PC-3 (cell line): ENCODE results near the genes HLA-C, HLA-B, LY6G5B and SAPCD1.

GRCh38 chr6:31036032-31036309 is 25.7 kb downstream of the MUC22 start:
- RAMPAGE, long total RNA: no peak

- RAMPAGE, long total RNA: no peak
Observed at GRCh38 chr6:31148604-31148814, 9.1 kb downstream of the CCHCR1 start.

DNA sequence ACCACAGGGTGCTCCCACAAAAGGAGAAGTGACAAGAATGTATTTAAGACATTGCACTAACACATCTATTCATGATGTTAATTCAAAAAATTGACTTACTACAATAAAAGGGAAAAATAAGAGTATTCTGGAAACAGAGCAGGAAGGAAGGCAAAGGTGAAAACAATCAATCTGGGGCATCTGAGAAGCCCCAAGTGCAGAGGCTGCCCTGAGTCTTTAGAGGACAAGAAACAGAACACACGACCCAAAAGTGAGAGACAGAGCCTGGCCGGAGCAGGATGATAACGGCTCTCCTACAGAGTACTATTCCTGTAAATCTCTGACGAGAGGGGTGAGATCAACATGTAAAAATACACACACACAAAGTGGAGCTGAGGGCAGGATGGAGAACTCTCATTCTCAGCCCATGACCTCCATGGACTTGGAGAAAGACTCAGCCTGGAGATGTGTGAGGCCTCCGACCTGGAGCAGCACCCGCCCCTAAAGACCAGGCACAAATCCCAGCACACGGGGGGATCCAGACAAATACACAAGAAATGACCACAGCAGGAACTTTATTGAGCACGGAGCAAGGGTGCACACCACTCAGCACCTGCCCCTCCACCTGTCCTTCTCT is 42.4 kb downstream of the HLA-C start:
- RAMPAGE, long total RNA: no peak

- RAMPAGE, long total RNA: no peak
Observed at GRCh38 chr6:31265961-31266576, 5.8 kb downstream of the HLA-C start.

- RAMPAGE, long total RNA: no peak
Observed at GRCh38 chr6:31269409-31270233, 2.3 kb downstream of the HLA-C start.

- RAMPAGE, long total RNA: no peak
Observed at GRCh38 chr6:31271934-31272498, at the start of gene HLA-C. Gene HLA-C (minus strand): TSS chr6:31272092.

- RAMPAGE, long total RNA: no peak
Observed at GRCh38 chr6:31356563-31357249, at the start of gene HLA-B. Gene HLA-B (minus strand): TSS chr6:31357179.

DNA sequence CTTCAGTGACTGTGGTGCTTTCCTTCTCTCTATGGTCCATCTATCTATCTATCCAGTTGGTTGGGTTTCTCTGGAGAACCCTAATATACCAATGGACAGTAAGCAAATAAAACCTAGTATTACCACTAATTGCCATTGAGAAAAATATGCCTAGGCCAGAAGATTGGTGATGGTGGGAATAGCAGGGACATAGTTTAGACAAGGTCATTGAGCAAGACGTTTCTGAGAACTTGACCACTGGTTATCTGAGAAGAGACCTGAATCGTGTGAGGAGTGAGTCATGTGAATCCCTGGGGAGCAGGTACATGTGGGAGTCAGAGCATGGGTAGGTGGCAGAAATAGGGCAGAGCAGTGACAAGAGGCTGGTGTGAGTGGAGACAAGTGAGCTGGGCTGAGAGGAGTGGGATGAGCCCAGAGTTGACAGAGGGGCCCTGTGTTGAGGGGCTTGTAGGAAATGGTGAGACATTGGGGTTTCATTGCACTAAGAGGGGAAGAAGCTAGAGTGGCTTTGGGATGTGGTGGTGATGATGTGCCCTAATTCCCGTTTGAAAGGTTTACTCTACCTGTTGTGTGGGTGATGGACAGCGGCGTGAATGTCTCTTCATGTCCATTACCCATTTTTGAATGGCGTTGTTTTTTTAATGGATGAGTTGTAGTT is 16.5 kb downstream of the MICA start:
- RAMPAGE, long total RNA: no peak

DNA sequence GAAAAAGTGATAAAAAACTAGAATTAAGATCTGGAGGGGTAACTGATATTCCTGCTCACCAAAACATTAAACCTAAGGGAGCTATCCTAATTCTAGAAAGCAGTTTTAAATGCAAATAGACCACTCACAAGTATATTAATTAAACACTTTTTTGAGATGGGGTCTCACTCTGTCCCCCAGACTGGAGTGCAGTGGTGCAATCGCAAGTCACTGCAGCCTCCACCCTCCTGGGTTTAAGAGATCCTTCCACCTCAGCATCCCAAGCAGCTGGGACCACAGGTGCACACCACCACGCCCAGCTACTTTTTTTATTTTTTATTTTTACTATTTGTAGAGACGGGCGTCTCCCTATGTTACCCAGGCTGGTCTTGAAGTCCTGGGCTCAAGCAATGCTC is 2.9 kb downstream of the MCCD1 start:
- RAMPAGE, long total RNA: no peak

GRCh38 chr6:31534925-31535578 is 6.3 kb downstream of the MCCD1 start:
- RAMPAGE, long total RNA: no peak

GRCh38 chr6:31576553-31577530 is 1.5 kb downstream of the TNF start:
- RAMPAGE, long total RNA: no peak

- RAMPAGE, long total RNA: no peak
Observed at GRCh38 chr6:31627092-31628282, 7.0 kb downstream of the PRRC2A start.

DNA sequence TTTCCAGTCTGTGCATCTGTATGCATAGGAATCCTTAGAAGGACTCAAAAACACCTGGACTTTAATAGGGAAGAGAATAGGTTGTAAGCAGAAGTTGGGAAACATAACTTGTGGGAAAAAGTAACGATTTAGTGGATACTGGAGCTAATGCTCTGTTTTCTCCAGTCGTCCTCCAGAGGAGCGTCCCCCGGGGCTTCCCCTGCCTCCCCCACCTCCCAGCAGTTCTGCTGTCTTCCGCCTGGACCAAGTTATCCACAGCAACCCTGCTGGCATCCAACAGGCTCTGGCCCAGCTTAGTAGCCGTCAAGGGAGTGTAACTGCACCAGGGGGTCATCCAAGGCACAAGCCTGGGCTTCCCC is 12.7 kb downstream of the PRRC2A start:
- RAMPAGE, long total RNA: no peak

- RAMPAGE, long total RNA: no peak
Observed at GRCh38 chr6:31669669-31670272, at the start of gene LY6G5B. Gene LY6G5B (plus strand): TSS chr6:31669976.

GRCh38 chr6:31697346-31698116 is 5.6 kb downstream of the ABHD16A start:
- RAMPAGE, long total RNA: no peak

DNA sequence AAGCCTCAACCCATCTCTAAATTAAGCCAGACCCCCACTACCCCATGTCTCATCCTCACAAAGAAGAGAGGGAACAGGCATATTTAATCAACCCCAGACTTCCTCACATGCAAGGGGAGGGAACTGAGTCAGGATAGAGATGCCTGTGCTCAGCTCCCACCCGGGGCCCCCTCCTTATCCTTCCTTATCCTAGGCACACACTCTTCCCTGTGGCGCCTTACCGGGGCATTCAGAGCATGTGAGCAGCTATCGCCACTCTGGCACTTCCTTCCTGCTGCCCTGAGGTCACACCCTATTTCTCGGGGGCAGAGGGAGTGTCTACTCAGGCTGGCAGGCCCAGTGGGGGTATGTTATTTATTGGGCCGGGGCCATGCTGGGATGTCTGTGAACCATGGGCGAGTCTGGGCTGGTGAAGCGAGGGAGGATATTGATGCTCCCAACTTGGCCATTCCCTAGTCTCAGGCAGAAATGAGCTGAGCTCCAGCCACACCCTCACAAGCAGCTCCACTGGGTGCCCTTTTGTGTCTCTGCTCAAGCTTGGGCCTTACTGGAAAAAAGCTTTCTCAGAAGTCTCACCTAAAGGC is 4.0 kb upstream of the LY6G6D start:
- RAMPAGE, long total RNA: no peak

DNA sequence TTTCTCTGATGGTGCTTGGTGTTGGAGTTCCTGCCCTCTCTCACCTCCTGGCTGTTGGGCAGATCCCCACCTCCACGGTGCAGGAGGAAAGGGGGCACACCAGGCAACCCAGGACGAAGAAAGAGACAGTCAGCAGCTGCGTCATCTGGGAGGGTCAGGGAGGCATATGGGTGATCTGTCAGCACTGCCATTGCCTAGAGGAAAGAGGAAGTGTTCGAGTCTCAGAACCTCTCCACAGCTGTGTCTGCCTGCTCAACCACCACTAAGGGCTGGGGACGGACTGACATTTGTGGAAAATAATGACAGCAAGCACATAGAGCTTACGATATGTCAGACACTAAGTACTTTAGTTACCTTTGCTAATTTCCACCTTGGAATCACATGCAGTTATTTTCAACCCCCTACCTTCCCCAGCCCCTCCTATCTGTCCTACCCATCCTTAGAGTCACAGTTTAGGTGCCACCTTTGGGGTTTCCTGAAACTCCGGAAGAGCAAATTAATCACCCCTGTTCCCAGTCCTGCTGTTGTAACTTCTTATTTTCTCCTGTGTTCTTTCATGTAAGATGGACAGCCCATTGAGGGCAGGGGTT is 1.5 kb downstream of the DDAH2 start:
- RAMPAGE, long total RNA: no peak

- RAMPAGE, long total RNA: no peak
Observed at GRCh38 chr6:31762471-31762804, at the start of gene SAPCD1. Gene SAPCD1 (plus strand): TSS chr6:31762656.

DNA sequence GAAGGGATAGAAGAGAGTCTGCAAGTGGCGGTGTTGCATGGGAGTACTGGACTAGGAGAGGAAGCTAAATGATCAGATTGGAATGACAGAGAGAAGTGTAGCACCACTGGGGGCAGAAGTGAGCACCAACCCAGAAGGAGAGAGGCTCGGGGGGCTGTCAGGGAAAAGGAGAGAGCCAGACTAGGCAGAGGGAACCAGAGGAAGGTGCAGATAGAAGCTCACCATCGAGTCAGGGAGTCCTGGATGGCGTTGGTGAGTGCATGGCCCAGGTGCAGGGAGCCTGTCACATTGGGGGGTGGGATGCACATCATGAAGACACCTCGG is 4.2 kb downstream of the VARS1 start:
- RAMPAGE, long total RNA: no peak

- RAMPAGE, long total RNA: no peak
Observed at GRCh38 chr6:31792562-31793140, 2.9 kb downstream of the VARS1 start.